Keratinocyte (primary cell): ENCODE measurements around the genes GNG5B and AGTR2.

CAGE:
- cytosol, long polyA minus RNA = no peak
- cytosol, long polyA plus RNA = no peak
- long polyA plus RNA = no peak
- nucleus, long polyA minus RNA = no peak
- nucleus, long polyA plus RNA = no peak
These were observed at the start of gene GNG5B for GRCh38 chrX:110346568-110347014. Gene GNG5B (minus strand): TSS chrX:110346973.

CAGE:
- cytosol, long polyA minus RNA = no peak
- cytosol, long polyA plus RNA = no peak
- long polyA plus RNA = no peak
- nucleus, long polyA minus RNA = no peak
- nucleus, long polyA plus RNA = no peak
These were observed 2.8 kb downstream of the PAK3 start for GRCh38 chrX:111098791-111099198.

CAGE:
- cytosol, long polyA minus RNA = no peak
- cytosol, long polyA plus RNA = no peak
- long polyA plus RNA = no peak
- nucleus, long polyA minus RNA = no peak
- nucleus, long polyA plus RNA = no peak
These were observed 28.4 kb downstream of the PLS3 start for GRCh38 chrX:115589410-115589829.

CAGE:
- cytosol, long polyA minus RNA = no peak
- cytosol, long polyA plus RNA = no peak
- long polyA plus RNA = no peak
- nucleus, long polyA minus RNA = no peak
- nucleus, long polyA plus RNA = no peak
These were observed 279.9 kb downstream of the PLS3 start for GRCh38 chrX:115840770-115841327.

DNA sequence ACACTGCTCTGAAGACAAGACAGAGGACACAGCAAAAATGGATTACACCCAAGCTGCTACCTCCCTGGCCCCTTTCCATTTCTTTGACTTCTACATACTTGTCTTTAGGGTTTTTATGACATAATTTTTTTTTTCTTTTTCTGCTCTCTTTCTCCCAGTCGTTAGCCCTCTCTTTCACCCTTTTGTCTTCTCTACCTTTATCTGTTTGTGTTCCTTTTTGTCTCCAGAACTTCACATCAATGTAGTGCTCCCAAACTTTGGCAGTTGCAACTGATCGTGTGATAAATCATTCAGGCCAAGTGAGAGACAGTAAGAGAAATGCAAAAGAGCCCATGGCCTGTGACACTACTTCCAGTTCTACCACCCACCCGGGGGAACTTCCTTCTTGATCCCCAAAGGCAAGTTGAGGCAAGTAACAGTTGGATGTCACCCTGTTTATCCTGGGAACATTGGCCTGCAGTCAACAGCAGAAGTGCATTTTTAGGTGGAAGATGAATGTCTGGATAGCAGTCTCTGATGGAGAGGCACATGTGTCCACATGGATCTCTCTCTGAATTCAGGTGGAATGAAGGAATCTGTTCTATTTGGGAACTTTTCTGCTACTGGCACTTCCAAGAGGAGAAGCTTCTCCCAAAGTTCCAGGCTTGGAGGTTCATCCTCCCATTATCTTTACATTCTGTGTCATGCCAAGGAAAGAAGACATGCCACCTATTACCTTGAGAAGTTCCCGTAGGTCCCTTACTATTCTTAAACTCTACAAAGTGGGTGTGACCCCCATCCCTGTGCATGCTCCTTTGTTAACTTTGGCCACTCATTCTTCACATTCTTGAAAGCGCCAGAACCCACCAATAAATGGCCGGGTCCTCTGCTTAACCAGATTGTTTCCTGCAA is 265.7 kb upstream of the AGTR2 start:
CAGE:
- cytosol, long polyA minus RNA = no peak
- cytosol, long polyA plus RNA = no peak
- long polyA plus RNA = no peak
- nucleus, long polyA minus RNA = no peak
- nucleus, long polyA plus RNA = no peak

GRCh38 chrX:115944725-115945355 is 225.7 kb upstream of the AGTR2 start:
CAGE:
- cytosol, long polyA minus RNA = no peak
- cytosol, long polyA plus RNA = no peak
- long polyA plus RNA = no peak
- nucleus, long polyA minus RNA = no peak
- nucleus, long polyA plus RNA = no peak

CAGE:
- cytosol, long polyA minus RNA = no peak
- cytosol, long polyA plus RNA = no peak
- long polyA plus RNA = no peak
- nucleus, long polyA minus RNA = no peak
- nucleus, long polyA plus RNA = no peak
These were observed 201.0 kb upstream of the AGTR2 start for GRCh38 chrX:115969557-115969865.

DNA sequence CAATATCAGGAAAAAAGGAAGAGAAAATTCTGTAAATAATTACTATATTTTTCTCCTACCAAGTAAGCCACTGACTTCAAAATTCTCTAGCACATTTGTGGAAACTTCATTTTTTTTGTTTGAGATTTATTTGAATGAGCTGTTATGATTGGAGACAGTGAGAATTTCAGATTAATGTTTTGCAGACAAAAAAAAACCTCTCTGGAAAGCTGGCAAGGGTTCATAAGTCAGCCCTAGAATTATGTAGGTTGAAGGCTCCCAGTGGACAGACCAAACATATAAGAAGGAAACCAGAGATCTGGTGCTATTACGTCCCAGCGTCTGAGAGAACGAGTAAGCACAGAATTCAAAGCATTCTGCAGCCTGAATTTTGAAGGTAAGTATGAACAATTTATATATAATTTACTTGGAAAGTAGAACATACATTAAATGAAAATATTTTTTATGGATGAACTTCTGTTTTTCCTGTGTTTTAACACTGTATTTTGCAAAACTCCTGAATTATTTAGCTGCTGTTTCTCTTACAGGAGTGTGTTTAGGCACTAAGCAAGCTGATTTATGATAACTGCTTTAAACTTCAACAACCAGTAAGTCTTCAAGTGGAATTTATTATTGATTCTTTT is at the start of gene AGTR2:
TSS of gene AGTR2 (plus strand) at position 304 of the 623 bp plus-strand sequence.
CAGE:
- cytosol, long polyA minus RNA = no peak
- cytosol, long polyA plus RNA = no peak
- long polyA plus RNA = no peak
- nucleus, long polyA minus RNA = no peak
- nucleus, long polyA plus RNA = no peak

CAGE:
- cytosol, long polyA minus RNA = no peak
- cytosol, long polyA plus RNA = no peak
- long polyA plus RNA = no peak
- nucleus, long polyA minus RNA = no peak
- nucleus, long polyA plus RNA = no peak
These were observed 634 bp downstream of the KLHL13 start for GRCh38 chrX:118115916-118116435.

DNA sequence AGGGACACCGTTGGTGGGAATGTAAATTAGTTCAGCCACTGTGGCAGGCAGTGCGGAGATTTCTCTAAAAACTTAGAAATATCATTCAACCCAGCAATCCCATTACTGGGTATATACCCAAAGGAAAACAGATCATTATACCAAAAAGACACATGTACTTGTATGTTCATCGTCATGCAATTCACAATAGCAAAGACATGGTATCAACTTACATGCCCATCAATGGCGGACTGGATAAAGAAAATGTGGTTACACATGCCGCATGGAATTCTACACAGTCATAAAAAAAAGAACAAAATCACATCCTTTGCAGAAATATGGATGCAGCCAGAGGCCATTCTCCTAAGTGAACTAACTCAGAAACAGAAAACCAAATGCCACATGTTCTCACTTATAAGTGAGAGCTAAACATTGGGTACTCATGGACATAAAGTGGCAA is 68.1 kb upstream of the KLHL13 start:
CAGE:
- cytosol, long polyA minus RNA = no peak
- cytosol, long polyA plus RNA = no peak
- long polyA plus RNA = no peak
- nucleus, long polyA minus RNA = no peak
- nucleus, long polyA plus RNA = no peak

DNA sequence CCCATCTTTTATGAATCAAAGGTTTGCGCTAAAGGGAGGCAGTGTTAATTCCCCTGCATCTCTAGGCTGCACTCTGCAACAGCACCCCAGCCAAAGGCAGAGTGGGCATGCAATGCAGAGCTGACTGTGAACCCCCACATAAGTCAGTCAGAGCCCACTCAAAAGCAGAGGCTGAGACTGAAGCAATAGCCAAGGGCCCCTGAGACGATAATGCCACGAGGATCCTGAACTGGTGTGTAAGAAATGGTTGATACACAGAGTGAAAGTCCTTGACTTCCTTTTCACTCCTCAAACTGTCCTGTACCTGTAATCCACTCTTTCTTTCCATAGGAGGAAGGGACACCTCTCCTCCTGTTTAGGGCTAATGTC is 87.1 kb upstream of the WDR44 start:
CAGE:
- cytosol, long polyA minus RNA = no peak
- cytosol, long polyA plus RNA = no peak
- long polyA plus RNA = no peak
- nucleus, long polyA minus RNA = no peak
- nucleus, long polyA plus RNA = no peak

CAGE:
- cytosol, long polyA minus RNA = no peak
- cytosol, long polyA plus RNA = no peak
- long polyA plus RNA = no peak
- nucleus, long polyA minus RNA = no peak
- nucleus, long polyA plus RNA = no peak
These were observed 70.6 kb downstream of the DOCK11 start for GRCh38 chrX:118565882-118566853.

DNA sequence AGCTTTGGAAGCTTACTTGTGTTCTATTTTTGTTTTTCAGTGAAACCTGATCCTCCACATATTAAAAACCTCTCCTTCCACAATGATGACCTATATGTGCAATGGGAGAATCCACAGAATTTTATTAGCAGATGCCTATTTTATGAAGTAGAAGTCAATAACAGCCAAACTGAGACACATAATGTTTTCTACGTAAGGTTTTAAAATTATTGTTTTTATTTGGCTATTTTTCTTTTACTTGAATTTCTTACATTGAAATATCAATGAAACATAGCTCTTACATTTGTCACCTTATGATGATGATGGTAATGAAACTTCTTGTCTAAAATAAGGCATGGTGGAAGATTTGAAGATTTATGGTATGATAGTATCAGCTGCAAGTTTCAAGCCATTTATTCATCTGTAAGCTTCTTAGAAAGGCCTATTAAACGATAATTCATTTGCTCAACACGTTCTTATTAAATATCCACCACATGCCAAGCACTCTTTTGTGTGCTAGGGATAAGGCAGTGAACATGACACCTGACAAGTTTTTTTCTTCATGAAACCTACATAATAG is 33.8 kb downstream of the IL13RA1 start:
CAGE:
- cytosol, long polyA minus RNA = no peak
- cytosol, long polyA plus RNA = no peak
- long polyA plus RNA = no peak
- nucleus, long polyA minus RNA = no peak
- nucleus, long polyA plus RNA = no peak

DNA sequence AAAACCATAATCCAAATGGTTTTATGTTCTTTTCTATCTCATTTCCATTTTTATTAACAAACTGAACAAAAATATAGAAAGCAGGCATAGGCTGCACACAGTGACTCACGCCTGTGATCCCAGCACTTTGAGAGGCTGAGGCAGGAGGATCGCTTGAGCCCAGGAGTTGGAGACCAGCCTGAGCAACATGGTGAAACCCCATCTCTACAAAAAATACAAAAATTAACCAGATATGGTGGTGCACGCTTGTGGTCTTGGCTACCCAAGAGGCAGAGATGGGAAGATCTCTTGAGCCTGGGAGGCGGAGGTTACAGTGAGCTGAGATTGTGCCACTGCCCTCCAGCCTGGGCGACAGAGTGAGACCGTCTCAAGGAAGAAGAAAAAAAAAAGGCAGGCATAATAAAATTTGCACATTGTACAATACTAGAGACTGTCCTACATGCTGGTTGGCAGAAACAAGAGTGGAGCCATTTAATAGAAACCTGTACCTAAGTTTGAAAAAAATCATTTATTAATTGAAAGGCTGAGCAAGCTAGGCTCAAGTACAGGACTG is 39.8 kb downstream of the IL13RA1 start:
CAGE:
- cytosol, long polyA minus RNA = no peak
- cytosol, long polyA plus RNA = no peak
- long polyA plus RNA = no peak
- nucleus, long polyA minus RNA = no peak
- nucleus, long polyA plus RNA = no peak

CAGE:
- cytosol, long polyA minus RNA = no peak
- cytosol, long polyA plus RNA = no peak
- long polyA plus RNA = no peak
- nucleus, long polyA minus RNA = no peak
- nucleus, long polyA plus RNA = no peak
These were observed 61.0 kb downstream of the ZCCHC12 start for GRCh38 chrX:118884439-118885240.

DNA sequence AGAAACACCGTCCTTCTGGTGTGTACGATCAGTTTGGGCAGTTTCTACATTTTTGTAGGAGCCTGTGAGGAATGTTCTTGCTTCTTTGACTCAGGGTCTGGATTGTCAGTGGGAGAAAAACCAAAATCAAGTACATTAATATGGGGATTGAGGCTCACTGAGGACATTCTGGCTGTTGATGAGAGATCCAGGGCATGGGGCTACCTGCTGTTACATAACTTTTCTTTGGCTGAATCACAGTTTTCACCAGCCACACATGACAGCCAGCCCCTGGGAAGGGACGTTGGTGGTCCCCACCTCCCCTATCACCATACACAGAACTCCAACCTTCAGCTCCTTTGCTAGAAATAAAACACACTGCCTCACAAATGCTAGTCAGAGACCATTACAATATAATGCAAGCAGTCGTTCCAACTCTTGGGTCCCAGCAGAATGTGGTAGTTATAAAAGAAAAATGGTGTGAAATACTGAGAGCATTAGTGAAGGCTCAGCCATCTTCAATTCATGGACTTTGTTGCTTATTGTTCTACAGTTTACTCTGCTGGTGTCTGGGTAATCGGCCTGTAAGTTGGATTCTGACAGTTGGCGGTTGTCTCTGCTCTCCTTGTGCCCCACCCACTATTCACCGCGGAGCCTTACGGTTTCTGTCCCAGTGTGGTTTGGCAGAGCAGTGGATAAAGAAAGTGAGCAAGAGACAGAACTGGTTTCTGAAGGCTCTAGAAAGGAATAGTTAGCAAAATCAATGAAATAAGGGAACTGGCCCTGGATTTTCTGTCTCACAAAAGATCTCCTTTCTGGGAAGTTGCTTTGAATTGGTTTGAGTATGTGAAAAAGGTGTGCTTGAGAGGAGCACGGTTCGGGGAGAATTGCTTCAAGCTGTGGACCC is 8.9 kb downstream of the LONRF3 start:
CAGE:
- cytosol, long polyA minus RNA = no peak
- cytosol, long polyA plus RNA = no peak
- long polyA plus RNA = no peak
- nucleus, long polyA minus RNA = no peak
- nucleus, long polyA plus RNA = no peak

GRCh38 chrX:119207499-119208090 is 28.5 kb upstream of the PGRMC1 start:
CAGE:
- cytosol, long polyA minus RNA = no peak
- cytosol, long polyA plus RNA = no peak
- long polyA plus RNA = no peak
- nucleus, long polyA minus RNA = no peak
- nucleus, long polyA plus RNA = no peak

GRCh38 chrX:119243487-119244150 is 7.5 kb downstream of the PGRMC1 start:
CAGE:
- cytosol, long polyA minus RNA = no peak
- cytosol, long polyA plus RNA = no peak
- long polyA plus RNA = no peak
- nucleus, long polyA minus RNA = no peak
- nucleus, long polyA plus RNA = no peak

CAGE:
- cytosol, long polyA minus RNA = no peak
- cytosol, long polyA plus RNA = no peak
- long polyA plus RNA = no peak
- nucleus, long polyA minus RNA = no peak
- nucleus, long polyA plus RNA = no peak
These were observed 12.4 kb upstream of the SLC25A43 start for GRCh38 chrX:119386703-119387083.

DNA sequence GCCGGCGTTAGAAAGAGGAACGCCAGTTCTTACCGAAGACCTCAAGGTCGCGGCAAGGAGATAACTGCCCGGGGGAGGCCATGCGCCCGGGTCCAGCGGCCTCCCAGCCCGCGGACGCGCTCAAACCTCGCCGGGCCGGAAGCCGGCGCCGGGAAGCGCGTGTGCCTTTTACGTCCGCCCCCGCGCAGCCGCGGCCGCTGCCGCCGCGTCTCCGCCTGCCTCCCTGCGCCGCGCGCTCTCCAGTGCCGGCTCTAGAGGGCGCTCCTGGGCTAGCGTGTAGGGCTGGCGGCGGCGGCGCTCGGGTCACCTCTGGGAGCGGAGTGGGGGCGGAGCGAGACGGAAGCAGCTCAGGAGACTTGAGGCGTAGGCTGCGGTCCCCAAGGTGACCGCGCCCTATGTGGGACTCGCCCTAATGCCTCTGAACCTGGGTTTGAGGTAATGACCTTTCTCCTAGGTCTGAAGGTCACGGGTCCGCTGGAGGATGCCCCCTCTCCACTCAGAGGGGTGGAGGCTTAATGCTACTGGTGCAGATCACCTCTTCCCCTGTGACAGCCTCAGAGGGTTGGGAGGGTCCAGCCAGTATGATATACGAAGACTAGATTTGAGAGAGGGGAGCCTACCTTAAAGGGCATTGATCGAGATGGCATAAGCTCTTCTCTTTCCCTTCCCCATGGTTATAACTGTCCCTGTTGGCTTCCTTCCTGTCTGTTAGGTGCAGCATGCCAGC is 868 bp downstream of the SLC25A5 start:
CAGE:
- cytosol, long polyA minus RNA = no peak
- cytosol, long polyA plus RNA = no peak
- long polyA plus RNA = no peak
- nucleus, long polyA minus RNA = no peak
- nucleus, long polyA plus RNA = no peak